NCI-H460 (cell line): ENCODE measurements around a stretch of chr10.

RAMPAGE:
- cytosol, long total RNA = no peak
- long total RNA = no peak
- nucleus, long total RNA = no peak
These were observed 13.2 kb downstream of the PIP4K2A start for GRCh38 chr10:22700938-22701869.

DNA sequence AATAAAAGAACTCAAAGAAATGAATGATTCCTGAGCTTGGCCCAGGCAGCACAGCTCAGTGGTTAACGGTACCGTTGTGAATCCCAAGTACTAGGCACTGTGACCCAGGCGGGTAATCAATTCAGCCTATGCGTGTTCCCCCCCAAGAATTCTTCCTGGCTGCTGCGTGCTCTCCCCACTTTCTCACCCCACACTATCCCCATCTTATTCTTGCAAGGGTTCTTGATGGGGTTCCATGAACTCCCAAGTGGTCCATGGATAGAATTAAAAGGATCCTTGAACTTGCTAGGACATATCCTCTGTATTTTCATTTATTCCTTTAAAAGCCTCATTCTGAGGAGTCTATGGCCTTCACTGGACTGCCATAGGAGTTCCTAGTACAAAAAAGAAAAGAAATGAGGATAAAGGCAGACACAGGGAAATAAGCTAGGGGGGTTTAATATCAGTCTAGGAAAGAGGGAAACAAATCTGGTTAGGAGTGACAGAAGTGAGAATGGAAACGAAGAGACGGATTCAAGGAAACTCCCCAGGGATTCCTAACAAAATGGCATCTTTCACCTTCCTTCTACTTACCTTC, 6.7 kb downstream of the PIP4K2A start:
RAMPAGE:
- cytosol, long total RNA = no peak
- long total RNA = no peak
- nucleus, long total RNA = no peak

GRCh38 chr10:22742853-22743052, 28.4 kb upstream of the PIP4K2A start:
RAMPAGE:
- cytosol, long total RNA = no peak
- long total RNA = no peak
- nucleus, long total RNA = no peak

GRCh38 chr10:23055368-23056041, 39.9 kb upstream of the MSRB2 start:
RAMPAGE:
- cytosol, long total RNA = no peak
- long total RNA = no peak
- nucleus, long total RNA = no peak

GRCh38 chr10:23342287-23342931, 2.2 kb downstream of the C10orf67 start:
RAMPAGE:
- cytosol, long total RNA = no peak
- long total RNA = no peak
- nucleus, long total RNA = no peak

DNA sequence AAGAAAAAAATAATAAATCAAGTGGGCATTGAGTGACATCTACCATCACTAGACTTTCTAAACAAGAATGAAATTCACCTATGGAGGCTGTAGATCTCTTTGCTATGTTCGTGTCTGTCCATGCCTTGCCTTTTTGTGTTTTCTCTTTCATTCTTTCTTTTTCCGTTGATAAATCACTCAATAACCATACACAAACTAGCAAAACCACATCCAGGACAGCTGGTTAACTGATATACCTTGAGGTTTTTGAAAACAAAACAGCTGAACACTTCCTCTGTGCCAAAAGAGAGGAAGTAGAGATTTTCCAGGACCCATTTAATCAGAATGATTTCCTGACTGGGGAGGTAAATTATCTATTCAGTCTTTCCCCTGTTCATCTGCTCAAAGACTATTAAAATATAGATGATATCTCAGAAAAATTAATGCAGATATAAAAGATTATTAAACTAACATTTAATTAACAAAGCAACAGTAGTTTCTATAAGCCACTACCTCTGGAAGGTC, 24.3 kb upstream of the C10orf67 start:
RAMPAGE:
- cytosol, long total RNA = no peak
- long total RNA = no peak
- nucleus, long total RNA = no peak

RAMPAGE:
- cytosol, long total RNA = no peak
- long total RNA = no peak
- nucleus, long total RNA = no peak
These were observed 25.5 kb upstream of the C10orf67 start for GRCh38 chr10:23369942-23370628.

DNA sequence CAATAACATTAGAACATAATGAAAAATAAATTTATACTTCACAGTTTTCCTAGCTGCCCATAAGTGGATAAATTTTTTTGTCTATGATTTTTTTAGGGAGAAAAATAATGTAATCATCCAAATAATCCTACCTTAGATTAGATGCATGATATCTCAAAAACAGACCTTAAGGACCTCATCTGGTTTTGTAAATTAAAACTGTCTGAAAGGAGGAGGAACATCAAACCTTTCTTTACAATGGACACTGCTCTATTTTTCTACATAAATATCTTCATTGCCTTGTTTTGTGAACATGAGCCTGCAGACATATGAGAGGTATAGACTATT, 179.9 kb upstream of the KIAA1217 start:
RAMPAGE:
- cytosol, long total RNA = no peak
- long total RNA = no peak
- nucleus, long total RNA = no peak

GRCh38 chr10:24115893-24116194, 93.1 kb upstream of the KIAA1217 start:
RAMPAGE:
- cytosol, long total RNA = no peak
- long total RNA = no peak
- nucleus, long total RNA = no peak

GRCh38 chr10:24118003-24118925, 90.7 kb upstream of the KIAA1217 start:
RAMPAGE:
- cytosol, long total RNA = no peak
- long total RNA = no peak
- nucleus, long total RNA = no peak

RAMPAGE:
- cytosol, long total RNA = no peak
- long total RNA = no peak
- nucleus, long total RNA = no peak
These were observed 50.5 kb downstream of the KIAA1217 start for GRCh38 chr10:24259401-24259924.

RAMPAGE:
- cytosol, long total RNA = no peak
- long total RNA = no peak
- nucleus, long total RNA = no peak
These were observed 174.5 kb downstream of the KIAA1217 start for GRCh38 chr10:24382890-24384381.

RAMPAGE:
- cytosol, long total RNA = no peak
- long total RNA = no peak
- nucleus, long total RNA = no peak
These were observed 242.4 kb downstream of the KIAA1217 start for GRCh38 chr10:24451369-24451786.

DNA sequence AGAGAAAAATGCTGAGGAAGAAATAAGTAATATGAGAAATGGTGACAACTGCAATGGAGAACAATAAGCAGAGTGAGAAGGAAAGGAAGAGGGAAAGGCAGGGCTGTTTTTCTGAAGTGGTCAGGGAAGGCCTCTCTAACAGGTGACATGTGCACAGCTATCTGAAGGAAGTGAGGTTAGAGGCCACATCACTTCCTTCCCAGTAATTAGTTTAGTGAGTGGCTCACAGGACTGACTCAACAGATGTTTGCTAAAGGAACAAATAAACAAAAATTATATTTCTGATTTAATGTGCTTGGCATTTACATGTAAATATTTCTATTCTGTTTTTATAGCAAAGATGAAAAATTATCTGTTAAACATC, 77.9 kb downstream of the ARHGAP21 start:
RAMPAGE:
- cytosol, long total RNA = no peak
- long total RNA = no peak
- nucleus, long total RNA = no peak

RAMPAGE:
- cytosol, long total RNA = no peak
- long total RNA = no peak
- nucleus, long total RNA = no peak
These were observed 1.1 kb upstream of the ARHGAP21 start for GRCh38 chr10:24724759-24725157.

RAMPAGE:
- cytosol, long total RNA = no peak
- long total RNA = no peak
- nucleus, long total RNA = no peak
These were observed 5.8 kb downstream of the APBB1IP start for GRCh38 chr10:26443980-26444320.

RAMPAGE:
- cytosol, long total RNA = no peak
- long total RNA = no peak
- nucleus, long total RNA = no peak
These were observed 17.2 kb downstream of the PDSS1 start for GRCh38 chr10:26714604-26715267.

RAMPAGE:
- cytosol, long total RNA = no peak
- long total RNA = no peak
- nucleus, long total RNA = no peak
These were observed 8.7 kb upstream of the ABI1 start for GRCh38 chr10:26869262-26870053.

RAMPAGE:
- cytosol, long total RNA = no peak
- long total RNA = no peak
- nucleus, long total RNA = no peak
These were observed 70.5 kb upstream of the ABI1 start for GRCh38 chr10:26931197-26931741.

DNA sequence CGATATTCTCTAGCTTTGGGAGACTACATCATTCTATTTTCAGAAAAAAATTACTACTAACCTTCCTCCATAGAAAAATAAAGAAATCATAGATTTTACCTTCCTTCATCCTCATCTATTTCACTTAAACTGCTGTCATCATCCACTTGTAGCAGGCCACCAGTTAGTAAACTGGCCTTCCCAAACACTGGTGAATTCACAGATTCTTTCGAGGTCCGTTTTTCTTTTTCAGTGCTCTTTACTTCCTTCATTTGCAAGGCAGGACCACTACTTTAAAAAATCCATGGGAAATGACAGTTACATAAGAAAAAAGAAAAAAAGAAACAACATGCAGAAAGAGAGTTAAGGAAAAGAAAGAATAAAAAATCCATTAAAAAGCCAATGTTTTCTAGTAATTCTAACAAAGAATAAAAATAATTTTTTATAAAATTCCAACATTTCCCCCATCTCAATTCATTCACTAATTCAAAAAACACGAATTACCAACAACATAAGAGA, 54.0 kb downstream of the ANKRD26 start:
RAMPAGE:
- cytosol, long total RNA = no peak
- long total RNA = no peak
- nucleus, long total RNA = no peak